Melanocyte of skin (primary cell): ENCODE measurements around a stretch of chr5.

DNA sequence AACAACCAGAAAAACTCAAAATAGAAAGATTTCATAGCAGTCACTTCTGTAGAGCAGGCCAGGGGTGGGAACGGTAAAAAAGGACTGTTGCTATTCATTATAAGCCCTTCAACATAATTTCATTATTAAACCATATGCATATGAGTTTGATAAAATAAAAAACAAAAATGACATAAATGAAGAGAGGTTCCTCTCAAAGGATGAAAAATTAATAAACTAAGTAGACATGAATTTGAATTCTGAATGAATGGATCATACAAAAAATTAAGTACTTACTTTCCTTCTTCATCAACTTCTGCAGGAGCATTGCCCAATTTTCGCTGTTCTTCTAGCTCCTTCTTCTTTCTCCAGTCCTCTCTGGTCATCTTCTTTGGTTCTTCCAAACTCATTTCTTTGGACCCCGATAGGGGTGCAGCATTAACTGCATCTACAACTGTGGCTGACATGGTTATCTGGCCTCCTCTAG, 4.0 kb downstream of the SLU7 start:
- CAGE, long polyA plus RNA, 2 experiments, result no peak in any of the 2 experiments

DNA sequence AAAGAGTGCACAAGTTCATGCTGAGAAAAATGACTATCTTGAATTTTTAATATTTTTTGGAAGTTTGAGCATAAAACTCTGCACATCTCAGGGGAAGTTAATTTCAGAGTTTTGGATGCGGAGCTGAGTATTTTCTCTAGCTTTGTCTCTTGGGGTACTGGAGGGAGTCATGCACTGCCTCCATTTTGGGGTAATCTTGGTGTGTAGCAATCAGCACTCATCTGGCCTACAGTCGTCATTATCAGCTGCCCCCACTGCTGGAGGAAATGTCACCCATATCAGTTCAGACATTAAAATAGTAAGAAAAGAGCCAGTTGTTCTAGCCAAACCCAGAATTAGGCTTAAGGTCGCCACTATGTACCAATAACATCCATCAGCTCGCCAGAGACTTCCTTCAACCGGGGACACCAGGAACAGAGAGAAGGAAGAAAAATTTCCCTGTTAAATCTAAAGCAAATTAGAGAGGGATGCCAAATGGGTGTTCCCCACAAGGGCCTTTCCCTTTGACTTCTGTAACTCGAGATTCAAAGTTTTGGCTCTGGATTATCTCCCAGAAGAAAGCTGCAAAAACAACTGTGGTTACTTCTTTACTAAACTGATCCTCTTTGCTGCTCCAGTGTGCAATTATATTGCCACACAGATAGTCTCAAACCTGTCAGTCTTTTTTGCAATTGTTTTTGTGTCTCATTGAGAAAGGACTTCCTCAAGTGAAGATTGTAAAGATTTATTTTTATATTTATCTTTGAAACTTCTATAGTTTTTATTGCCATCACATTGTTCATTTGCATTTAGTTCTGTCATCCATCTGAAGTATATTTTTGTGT, 49.2 kb downstream of the PTTG1 start:
- CAGE, long polyA plus RNA, 2 experiments, result no peak in any of the 2 experiments

DNA sequence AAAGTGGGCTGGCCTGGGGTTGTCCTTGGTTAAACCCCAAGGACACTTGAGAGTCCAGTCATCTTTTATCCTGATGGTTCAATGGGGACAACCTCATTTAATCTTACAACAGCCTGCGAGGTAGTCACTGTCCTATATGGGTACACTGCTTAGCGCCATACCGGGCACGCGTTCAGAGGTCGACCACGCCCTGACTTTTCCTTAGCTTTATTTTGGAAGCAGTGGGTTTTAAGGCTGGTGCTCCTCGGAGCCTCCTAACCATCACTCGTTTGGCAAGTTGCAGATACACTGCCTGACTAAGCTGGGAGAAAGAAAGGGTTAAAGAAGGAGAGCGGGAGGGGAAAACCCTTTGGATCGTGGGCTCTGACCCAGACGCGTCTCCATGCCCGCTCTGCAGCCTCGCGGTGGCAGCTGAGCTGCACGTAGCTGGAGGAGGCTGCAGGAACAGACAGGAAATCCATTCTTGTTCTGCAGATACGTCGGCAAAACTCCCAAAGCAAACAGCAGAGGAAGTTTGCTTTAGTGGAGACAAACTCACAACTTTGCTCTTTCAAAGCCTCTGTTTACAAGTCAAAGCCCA, 60.3 kb downstream of the MAT2B start:
- CAGE, long polyA plus RNA, 2 experiments, result no peak in any of the 2 experiments

GRCh38 chr5:164457707-164458106, 952.3 kb downstream of the MAT2B start:
- CAGE, long polyA plus RNA, 2 experiments, result no peak in any of the 2 experiments

GRCh38 chr5:167270947-167271492, 292.2 kb downstream of the TENM2 start:
- CAGE, long polyA plus RNA, 2 experiments, result no peak in any of the 2 experiments

- CAGE, long polyA plus RNA, 2 experiments, result no peak in any of the 2 experiments
Measured at GRCh38 chr5:168289827-168290320, 1.6 kb upstream of the WWC1 start.

DNA sequence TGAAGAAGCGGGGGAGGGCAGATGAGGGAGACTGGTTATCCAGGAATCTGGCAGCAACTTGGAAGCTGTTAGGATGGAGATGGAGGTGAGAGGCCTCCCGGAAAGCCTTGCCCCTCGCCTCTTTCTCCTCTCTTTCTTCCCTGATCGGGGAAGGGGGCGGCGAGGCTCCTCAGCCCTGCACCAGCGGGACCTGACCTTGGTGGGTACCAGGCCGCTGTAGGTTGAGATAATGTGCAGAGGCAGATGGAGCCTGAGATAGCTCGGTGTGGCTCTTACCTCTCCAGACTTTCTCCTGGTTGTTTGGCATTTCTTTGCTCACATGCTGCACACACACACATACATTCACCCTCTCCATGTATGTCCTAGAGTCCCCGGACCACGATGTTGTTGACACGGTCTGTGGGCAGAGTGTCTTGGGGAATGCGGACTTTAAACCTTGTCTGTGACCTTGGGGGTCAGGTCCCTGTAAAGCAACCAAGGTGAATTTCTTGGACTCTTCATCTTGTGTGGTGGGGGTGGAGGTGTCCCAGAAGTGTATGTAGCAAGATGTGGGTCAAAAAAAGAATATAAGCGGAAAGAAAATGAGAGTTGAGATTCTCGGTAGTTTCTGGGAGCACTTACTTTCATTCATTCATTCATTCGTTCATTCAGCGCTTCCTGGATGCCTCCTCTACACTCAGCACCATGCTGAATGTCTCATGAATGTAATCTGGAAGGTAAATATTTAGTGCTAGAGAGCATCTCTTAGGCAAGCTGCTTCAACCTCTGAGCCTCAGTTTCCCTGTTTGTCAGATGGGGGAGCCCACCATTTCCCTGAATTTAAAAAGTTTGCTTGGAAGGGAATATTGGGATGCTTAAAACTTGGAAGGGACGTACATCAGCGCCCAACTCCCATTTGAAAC, 1.7 kb downstream of the WWC1 start:
- CAGE, long polyA plus RNA, 2 experiments, result no peak in any of the 2 experiments

DNA sequence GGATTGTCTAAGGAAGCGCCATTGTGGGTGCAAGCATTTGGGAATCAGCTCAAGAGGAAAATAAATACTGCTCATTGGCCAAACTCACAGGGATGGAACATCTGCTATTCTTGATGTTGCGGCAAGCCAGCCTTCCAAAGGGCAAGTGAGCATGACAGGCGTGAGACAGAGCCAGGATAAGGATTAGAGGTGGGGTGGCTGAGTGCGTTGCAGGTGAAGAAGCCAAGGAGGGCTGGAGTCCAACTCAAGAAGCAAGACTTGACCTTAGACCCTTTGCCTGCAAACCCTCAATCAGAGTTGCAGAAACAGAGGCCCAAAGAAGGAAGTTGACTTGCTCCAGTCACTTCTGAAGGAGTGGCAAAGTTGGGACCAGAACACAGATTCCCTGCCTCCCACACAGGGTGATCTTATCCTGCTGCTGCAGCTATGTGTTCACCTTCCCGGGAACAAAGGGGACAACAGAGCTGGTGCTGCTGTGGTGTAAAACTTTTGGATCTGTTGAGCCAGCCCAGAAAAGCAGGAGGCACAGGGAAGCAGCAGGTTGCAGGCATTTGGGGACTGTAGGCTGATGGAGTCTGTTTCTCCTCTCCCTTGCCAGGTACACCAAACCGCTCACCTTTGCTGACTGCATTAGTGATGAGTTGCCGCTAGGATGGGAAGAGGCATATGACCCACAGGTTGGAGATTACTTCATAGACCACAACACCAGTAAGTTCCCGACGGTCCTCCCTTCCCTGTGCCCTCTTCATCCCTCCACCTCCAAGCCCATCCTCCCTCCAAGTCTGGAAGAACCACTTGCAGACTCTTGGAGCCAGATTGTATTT, 79.6 kb downstream of the WWC1 start:
- CAGE, long polyA plus RNA, 2 experiments, result no peak in any of the 2 experiments

- CAGE, long polyA plus RNA, 2 experiments, result no peak in any of the 2 experiments
Measured at GRCh38 chr5:168401736-168402582, 84.3 kb upstream of the RARS1 start.

- CAGE, long polyA plus RNA, 2 experiments, result no peak in any of the 2 experiments
Measured at GRCh38 chr5:168404102-168404724, 82.1 kb upstream of the RARS1 start.

DNA sequence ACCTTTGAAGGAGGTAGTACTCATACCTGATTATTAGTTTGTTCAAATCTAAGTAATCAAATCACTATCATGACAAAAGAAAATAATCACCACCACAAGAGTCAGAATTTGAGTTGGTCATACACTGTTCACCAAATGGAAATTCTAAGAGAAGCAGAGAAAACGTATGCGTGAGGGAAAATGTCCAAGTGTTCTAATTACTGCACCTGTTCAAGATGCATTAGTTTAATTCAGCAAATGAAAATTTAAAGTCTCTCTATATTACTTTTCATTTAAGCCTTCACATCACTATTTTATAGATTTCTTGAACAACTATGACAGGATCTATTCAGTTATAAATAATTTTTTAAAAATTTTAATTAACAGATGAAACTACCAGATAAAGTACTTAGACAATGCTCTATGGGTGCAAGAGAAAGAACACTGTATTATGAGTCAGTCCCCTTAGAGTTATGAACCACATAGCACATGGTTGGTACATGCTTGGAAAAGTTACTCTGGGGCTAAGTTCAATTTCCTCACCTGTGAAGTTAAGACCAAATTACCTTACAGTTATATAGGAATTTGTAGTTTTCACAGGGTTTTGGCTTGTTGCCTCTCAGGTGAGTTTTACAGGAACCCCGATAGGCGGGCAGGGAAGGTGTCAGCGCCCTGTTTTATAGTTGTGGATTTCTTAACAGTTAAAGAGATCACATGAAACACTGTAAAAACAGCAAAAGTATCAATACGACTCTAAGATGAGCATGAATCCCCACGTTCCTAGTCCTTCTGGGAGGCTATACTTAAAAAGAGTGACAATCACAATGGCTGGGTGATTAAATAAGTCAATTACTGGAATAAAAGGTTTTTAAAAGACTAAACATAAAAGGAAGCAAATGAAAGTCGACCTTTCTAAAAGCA, 1.2 kb downstream of the PANK3 start:
- CAGE, long polyA plus RNA, 2 experiments, result no peak in any of the 2 experiments

DNA sequence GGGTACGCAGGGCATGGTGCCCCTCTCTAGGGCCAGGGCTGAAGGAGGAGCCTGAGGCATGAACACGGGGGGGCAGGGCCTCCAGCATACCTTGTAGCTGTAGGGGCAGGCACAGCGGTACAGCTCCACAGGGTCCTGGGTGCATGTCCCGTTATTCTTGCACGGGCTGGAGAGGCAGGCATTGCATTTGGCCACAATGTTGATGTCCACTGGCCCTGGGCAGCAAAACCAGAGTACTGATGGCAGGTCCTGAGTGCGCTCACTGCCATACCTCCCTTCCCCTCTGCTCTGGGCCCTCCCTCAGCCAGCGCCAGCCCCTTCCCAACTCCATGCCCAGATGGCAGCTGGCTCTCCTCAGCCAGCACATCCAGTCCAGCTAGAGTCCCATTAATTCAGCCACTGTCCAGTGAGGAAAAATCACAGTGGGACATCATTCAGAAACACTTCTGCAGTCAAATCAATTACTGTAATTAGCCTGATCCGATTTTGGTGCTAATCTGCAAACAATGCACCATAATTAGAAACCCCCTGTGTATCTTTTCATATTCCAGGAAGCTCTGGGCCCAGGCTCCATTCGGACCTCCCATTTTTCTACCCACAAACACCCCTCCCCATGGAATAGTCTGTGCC, 128.8 kb upstream of the PANK3 start:
- CAGE, long polyA plus RNA, 2 experiments, result no peak in any of the 2 experiments

- CAGE, long polyA plus RNA, 2 experiments, result no peak in any of the 2 experiments
Measured at GRCh38 chr5:168734663-168735040, 155.5 kb upstream of the PANK3 start.

DNA sequence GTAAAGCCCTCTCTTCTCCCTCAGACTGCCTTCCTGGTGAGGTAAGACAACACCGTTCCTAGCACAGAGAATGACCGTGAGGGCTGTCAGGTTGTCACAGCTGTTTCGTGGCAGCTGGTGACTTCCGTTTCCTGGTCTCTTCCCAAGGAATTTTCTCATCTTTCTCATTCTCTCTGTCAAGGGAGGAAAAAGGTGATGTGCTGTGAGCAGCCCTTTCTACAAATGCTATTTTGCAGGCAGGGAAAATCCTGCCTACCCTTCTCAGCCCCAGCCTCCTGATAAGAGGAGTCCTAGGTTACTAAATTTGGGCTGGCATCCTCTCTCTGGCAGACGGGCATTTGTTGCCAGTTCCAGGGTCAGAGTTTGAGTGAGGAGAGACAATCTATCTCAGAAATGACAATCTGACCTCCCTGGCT, 263.5 kb upstream of the PANK3 start:
- CAGE, long polyA plus RNA, 2 experiments, result no peak in any of the 2 experiments

- CAGE, long polyA plus RNA, 2 experiments, result no peak in any of the 2 experiments
Measured at GRCh38 chr5:168844464-168844968, 265.3 kb upstream of the PANK3 start.

GRCh38 chr5:168886389-168886853, 307.3 kb upstream of the PANK3 start:
- CAGE, long polyA plus RNA, 2 experiments, result no peak in any of the 2 experiments

- CAGE, long polyA plus RNA, 2 experiments, result no peak in any of the 2 experiments
Measured at GRCh38 chr5:169160866-169161602, 139.9 kb downstream of the SLIT3 start.

DNA sequence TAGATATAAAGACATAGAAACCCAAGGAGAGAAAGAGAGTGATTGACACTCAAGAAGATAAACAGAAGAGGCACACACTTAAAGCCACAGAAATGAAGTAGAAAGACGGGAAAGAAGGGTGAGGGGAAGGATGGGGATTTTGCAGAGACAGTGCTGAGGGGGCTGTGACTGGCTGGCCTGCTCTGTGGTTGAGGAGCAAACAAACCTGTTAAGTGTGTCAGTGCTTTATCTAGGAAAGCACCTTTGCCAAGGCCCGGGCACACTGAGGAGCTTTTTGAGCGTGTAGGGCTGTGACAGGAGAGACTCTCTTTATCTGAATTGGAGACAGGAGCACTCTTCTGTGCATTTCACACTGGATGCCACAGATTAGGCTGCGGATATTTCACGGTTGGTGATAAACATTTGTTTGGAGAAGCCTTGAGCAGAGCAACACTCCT, 109.1 kb downstream of the DOCK2 start:
- CAGE, long polyA plus RNA, 2 experiments, result no peak in any of the 2 experiments

- CAGE, long polyA plus RNA, 2 experiments, result no peak in any of the 2 experiments
Measured at GRCh38 chr5:169970865-169971540, 9.3 kb downstream of the INSYN2B start.

GRCh38 chr5:170261931-170262342, 29.2 kb downstream of the C5orf58 start:
- CAGE, long polyA plus RNA, 2 experiments, result no peak in any of the 2 experiments